Upper lobe of left lung (tissue), 5 donors: ENCODE measurements around the gene RGS6.

- PRO-cap, 2 experiments = no peak in any of the 2 experiments
- RAMPAGE, long total RNA, 4 experiments = no peak in any of the 4 experiments
These were observed 633 bp downstream of the SYNJ2BP start for GRCh38 chr14:70416230-70416684.

GRCh38 chr14:70537080-70538064 is 2.6 kb upstream of the ADAM20 start:
- PRO-cap, 2 experiments = no peak in any of the 2 experiments
- RAMPAGE, long total RNA, 4 experiments = start-site peak on the minus strand in 1 of 4 experiments, at chr14:70537414-70537627 at its widest, 10 reads per replicate

DNA sequence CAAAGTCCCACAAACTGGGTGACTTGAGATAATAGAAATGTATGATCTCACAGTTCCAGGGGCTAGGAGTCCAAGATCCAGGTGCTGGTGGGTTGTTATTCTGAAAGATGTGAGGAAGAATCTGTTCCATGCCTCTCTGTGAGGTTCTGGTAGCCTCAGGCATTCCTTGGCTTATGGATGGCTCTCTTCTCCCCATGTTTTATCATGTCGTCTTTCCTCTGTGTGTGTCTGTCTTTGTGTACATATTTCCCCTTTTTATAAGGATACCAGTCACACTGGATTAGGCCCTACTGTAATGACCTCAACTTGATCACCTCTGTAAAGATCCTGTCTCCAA is 25.2 kb downstream of the TTC9 start:
- PRO-cap, 2 experiments = no peak in any of the 2 experiments
- RAMPAGE, long total RNA, 4 experiments = no peak in any of the 4 experiments

DNA sequence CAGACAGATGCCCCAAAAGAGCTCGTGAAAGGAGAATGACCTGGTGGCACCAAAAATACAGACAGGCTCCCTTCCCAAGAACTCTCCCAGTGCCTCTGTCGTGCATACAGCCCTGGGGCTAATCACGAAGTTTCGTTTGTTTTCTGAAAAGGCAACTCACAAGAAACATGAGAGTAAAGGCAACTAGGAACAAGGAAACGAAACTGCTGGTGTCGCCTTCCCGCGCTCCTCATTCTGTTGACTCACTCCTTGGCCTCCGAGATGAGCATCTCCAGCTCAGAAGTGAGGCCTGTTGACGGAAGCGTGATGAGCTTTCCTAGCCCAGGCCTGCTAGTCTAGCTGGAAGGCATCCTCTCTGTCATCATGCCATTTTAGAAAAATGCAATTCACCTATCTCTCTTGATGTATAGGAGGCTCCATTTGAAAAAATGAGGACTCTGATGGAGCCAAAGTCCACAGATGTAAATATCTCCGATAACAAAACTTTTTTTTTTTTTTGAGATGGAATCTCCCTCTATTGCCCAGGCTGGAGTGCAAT is 50.5 kb downstream of the TTC9 start:
- PRO-cap, 2 experiments = no peak in any of the 2 experiments
- RAMPAGE, long total RNA, 4 experiments = no peak in any of the 4 experiments

DNA sequence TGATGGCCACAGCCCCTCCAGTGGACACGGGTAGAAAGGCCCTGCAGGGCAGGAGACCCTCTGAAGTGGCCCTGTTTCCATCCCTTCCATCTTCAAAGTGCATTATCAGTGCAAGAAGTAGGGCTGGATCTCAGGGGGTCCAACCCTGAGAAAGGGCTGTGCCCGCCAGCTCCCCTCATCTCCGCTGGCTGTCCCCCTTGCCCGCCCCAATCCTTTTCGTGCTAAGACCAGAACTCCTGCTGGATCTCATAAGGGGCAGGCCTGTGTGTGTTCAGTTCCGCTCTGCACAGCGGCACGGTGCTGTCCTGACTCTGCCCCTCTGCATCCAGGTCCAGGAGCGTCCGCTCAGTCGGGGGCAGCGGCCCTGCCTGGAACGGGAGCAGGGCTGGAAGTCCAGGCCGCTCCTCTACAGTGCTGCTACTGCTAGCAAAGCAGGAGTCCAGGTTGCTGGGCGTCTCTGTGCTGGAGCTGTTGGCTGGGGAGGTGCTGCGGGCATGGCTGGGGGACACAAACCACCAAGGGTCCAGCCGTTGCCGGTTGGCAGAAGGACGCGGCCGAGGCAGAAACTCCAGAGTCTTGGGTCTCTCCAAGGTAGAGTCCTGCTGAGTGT is 79.0 kb downstream of the MAP3K9 start:
- PRO-cap, 2 experiments = no peak in any of the 2 experiments
- RAMPAGE, long total RNA, 4 experiments = no peak in any of the 4 experiments

- PRO-cap, 2 experiments = no peak in any of the 2 experiments
- RAMPAGE, long total RNA, 4 experiments = no peak in any of the 4 experiments
These were observed 18.4 kb upstream of the MAP3K9 start for GRCh38 chr14:70827611-70828280.

DNA sequence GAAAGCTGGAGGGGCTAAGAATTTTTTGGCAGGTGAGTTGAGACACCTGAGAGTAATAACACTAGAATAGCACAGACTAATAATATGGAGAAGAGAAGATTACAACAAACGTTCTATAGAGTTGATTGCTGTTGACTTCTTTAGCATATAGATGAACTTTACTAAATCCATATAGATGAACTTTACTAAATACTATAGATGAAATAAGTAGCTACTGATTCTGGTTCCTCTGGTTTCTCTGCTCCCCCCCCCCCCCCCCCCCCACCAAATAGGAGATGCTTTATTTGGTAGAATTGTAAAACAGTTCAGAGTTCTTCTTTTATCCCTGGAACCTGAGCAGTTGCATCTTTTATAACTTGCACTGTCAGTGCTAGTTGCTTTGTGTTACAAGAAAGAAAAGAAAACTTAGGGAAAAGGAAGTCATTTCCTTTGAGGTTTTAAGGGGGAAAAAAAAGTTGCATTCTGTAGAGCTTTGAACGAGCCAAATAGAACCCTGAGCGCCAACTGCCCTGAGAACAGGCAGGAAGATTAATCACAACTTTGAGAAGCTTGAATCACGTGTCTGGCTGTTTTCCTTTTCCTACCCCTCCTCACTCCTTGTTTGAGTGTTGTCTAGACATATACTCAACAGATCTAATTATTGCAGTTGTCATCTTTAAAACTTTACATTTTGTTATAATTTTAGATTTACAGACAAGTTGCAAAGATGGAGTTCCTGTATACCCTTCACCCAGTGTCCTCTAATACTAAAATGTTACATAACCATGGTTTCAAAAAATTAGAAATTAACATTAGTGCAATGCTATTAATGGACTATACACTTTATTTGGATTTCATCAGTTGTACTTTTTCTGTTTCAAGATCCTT is 12.4 kb downstream of the PCNX1 start:
- PRO-cap, 2 experiments = no peak in any of the 2 experiments
- RAMPAGE, long total RNA, 4 experiments = no peak in any of the 4 experiments

GRCh38 chr14:71321217-71321631 is 948 bp downstream of the SIPA1L1 start:
- PRO-cap, 2 experiments = peak in 2 of 2 experiments; most common plus-strand start chr14:71321449 (in 1); most common minus-strand start chr14:71321410 (in 1)
- RAMPAGE, long total RNA, 4 experiments = start-site peak on the plus strand in 3 of 4 experiments, at chr14:71321385-71321446 at its widest, 20 to 43 reads per replicate

- PRO-cap, 2 experiments = no peak in any of the 2 experiments
- RAMPAGE, long total RNA, 4 experiments = no peak in any of the 4 experiments
These were observed 19.8 kb downstream of the SIPA1L1 start for GRCh38 chr14:71340026-71340572.

GRCh38 chr14:71344817-71345342 is 24.6 kb downstream of the SIPA1L1 start:
- PRO-cap, 2 experiments = no peak in any of the 2 experiments
- RAMPAGE, long total RNA, 4 experiments = no peak in any of the 4 experiments

GRCh38 chr14:71346129-71346809 is 26.0 kb downstream of the SIPA1L1 start:
- PRO-cap, 2 experiments = no peak in any of the 2 experiments
- RAMPAGE, long total RNA, 4 experiments = no peak in any of the 4 experiments

DNA sequence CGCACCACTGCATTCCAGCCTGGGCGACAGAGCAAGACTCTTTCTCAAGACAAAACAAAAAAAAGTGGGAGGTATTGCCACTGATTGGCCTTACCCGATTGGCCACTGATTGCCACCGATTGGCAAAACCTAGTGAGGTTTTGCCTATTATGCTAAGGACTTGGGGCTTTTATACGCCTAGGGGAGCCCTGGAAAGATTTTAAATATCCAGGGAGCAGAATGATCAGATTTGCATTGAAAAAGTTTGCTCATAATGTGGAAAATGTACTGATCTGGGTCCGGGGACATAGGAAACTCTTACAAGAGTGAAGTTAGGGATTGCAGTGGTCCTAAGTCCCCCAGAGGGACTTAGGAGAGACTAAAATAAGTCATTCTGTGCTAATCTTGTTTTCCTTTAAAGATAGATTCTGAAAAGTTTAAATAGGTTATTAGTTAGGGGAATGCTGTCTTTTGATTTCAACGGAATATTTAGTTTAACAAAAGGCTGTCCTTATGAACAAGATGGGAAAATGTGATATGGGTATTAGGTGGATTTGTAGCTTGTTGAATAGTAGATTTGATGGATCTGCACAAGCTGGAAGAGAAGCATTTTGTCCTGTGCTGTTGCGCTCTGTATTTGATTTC is 30.2 kb downstream of the SIPA1L1 start:
- PRO-cap, 2 experiments = no peak in any of the 2 experiments
- RAMPAGE, long total RNA, 4 experiments = no peak in any of the 4 experiments

- PRO-cap, 2 experiments = no peak in any of the 2 experiments
- RAMPAGE, long total RNA, 4 experiments = no peak in any of the 4 experiments
These were observed 33.1 kb downstream of the SIPA1L1 start for GRCh38 chr14:71353155-71353947.

DNA sequence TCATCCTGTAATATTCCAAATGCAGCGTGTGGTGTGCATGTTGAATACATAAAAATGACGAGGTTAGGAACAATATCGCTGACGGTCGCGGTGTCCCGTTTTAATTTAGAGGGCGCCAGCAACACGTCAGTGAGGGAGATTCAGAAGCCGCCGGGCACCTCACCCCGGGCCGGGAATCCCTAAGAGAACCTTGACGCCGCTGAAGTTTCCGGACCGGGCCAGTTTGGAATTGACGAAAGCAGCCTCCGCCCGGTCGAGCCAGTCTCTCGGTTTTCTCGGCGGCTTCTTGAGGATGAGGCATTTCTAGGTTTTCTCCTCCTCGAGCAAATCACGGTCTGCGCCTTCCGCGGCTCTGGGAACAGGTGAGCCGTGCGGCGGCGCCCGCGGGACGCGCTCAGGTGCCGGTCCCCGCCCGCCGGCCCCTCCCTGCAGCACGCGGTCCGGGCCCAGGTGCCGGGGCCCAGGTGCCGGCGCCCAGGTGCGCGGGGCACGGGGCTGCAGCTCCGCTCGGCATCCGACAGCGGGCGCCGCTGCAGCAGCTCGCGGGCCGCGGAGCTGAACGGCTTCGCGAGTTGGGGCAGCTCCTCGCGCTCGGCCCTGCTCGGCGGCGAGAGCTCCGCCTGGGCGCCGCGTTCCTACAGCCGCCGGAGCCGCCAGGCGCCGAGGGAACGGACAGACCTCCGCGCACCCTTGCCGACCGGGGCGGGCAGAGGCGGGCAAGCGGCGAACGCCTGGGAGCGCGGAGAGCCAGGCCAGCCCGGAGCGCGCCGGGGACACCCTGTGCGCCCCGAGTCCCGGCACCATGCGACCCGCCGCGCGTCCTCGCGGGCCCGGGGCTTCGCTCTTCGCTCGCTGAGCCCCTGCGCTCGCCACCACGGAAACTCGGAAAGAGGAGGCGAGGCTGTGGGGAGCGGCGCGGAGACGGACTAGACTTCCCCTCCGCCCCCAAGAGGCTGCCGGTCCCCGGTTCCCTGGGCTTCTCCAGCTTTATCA is at the start of gene RGS6:
RGS6 (plus strand) TSS at position 558 of the 993 bp plus-strand sequence.
- PRO-cap, 2 experiments = peak in 1 of 2 experiments; most common plus-strand start position 129 of the sequence (in 1)
- RAMPAGE, long total RNA, 4 experiments = no peak in any of the 4 experiments

DNA sequence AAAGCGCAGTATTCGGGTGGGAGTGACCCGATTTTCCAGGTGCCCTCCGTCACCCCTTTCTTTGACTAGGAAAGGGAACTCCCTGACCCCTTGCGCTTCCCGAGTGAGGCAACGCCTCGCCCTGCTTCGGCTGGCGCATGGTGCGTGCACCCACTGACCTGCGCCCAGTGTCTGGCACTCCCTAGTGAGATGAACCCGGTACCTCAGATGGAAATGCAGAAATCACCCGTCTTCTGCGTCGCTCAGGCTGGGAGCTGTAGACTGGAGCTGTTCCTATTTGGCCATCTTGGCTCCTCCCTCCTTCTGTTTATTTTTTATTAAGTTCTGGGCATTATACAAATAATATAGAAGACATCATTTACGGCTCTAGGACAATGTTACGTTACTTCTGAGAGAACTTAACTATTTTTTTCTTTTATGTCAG is 49.8 kb downstream of the RGS6 start:
- PRO-cap, 2 experiments = no peak in any of the 2 experiments
- RAMPAGE, long total RNA, 4 experiments = no peak in any of the 4 experiments

DNA sequence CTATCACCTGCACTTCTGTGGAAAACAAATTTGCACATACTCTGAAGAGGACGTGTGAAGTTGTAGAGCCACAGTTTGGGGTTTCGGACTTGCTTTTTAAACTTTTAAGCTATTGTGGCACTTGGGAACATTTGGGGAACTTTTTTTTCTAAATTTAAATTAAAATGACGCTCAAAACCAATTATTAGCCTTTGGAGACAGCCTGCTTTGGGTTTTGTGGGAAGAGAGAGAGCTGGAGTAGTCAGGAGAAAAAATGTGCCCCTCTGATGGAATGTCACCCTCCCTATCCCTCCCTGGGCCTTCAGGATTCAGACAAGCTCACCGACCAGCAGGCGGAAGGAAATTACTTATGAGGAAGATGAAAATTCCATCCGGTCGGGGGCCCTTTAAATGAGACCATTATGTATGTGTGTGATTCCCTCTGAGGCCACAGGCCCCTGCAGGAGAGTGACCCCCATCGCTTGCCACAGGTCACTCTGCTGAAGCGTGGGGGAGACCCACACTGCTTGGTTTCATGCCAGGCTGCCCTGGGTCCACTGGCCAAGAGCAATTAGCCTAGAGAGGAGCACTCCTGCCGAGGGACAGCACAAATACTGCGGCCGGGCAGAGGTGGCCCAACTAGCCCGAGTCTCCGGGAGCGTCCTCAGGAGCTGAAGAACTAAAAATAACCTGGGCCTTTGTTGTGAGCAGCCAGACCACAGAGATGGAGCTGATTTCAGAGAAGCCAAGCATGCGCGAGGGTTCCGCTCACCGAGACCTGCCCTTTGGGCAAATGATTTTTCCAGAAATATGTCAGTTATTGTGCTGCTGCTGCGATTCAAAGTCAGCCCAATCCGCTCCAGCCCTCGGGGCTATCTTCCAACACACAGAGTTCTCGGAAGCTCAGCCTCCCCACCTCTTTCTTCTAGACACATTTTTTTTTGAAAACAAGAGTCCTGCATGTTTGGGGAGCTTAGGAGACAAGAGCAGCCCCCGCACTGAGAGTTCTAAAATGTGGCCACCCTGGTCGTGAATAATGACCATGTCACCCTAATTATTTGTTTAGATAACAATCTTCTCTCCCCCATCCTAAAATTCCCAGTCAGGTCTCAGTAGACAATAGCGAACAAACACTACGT is 276.4 kb downstream of the DPF3 start:
- PRO-cap, 2 experiments = peak in 1 of 2 experiments; most common plus-strand start position 414 of the sequence (in 1)
- RAMPAGE, long total RNA, 4 experiments = no peak in any of the 4 experiments

GRCh38 chr14:72639542-72639888 is 254.4 kb downstream of the DPF3 start:
- PRO-cap, 2 experiments = no peak in any of the 2 experiments
- RAMPAGE, long total RNA, 4 experiments = no peak in any of the 4 experiments

DNA sequence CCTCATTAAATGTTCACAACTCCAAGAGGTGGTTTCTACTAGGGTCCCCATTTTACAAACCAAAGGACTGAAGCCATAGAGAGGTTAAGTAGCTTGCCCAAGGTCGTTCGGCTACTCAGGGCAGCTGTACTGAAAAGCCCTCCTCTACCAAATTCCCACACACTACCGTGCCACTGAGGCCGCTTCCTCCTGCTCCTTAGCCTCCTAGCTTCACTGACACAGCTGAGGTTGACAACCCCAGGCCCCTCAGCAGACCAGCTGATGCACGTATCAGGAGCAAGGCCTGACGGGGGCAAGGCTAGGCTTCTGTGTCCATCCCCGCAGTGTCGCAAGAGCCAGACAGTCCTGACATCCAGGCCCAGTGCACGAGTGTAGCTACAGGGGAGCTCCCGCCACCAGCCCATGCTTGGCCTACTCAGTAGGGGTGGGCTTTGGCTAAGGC is 179.2 kb downstream of the DPF3 start:
- PRO-cap, 2 experiments = peak in 1 of 2 experiments; most common minus-strand start position 212 of the sequence (in 1)
- RAMPAGE, long total RNA, 4 experiments = no peak in any of the 4 experiments

DNA sequence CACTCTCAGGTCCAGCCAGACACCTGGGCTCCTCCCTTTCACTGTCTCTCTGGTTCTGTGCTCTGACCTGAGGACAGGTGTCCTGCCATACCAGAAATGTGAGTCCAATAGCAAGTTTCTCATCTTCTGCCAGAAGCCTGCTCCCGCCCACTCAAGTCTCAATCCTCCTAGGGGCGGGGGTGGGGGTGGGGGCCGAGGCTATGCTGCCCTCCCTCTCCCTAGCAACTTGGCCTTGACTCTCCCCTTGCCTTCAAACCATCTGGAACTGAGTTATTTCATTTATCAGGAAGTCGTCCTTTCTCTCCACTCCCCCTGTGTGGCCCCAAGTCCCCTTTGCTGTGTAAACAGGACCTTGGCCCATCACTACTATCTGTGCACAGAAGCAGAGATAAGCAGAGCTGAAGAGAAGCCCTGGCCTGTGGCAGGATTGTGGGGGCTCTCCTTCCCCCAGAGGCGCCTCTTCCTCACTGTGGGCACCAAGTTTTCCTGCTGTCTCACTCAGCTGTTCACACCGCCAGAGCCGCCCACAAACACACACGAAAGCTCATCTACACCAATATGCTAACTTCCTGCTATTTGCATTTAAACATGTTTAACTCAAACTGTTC is 117.1 kb downstream of the DPF3 start:
- PRO-cap, 2 experiments = no peak in any of the 2 experiments
- RAMPAGE, long total RNA, 4 experiments = no peak in any of the 4 experiments

DNA sequence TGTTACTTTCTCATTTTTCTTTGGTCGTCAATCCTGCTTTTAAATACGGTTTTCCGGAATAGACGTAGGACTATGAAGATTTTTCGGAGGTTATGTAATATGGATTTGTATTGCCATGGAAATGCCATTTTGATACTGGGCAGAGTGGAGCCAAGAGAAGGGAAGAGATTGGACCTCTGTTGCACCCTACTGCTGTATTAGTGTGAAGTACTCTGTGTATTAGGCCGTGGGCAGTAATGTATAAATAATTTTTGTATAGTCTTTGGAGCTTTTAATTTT is 1.0 kb downstream of the RBM25 start:
- PRO-cap, 2 experiments = no peak in any of the 2 experiments
- RAMPAGE, long total RNA, 4 experiments = no peak in any of the 4 experiments